Endometrial microvascular endothelial cells (primary cell): ENCODE data around the genes UQCC5 and ITIH3.

GRCh38 chr3:52530729-52531467 is 2.8 kb downstream of the NT5DC2 start:
- RAMPAGE, long total RNA: no peak

DNA sequence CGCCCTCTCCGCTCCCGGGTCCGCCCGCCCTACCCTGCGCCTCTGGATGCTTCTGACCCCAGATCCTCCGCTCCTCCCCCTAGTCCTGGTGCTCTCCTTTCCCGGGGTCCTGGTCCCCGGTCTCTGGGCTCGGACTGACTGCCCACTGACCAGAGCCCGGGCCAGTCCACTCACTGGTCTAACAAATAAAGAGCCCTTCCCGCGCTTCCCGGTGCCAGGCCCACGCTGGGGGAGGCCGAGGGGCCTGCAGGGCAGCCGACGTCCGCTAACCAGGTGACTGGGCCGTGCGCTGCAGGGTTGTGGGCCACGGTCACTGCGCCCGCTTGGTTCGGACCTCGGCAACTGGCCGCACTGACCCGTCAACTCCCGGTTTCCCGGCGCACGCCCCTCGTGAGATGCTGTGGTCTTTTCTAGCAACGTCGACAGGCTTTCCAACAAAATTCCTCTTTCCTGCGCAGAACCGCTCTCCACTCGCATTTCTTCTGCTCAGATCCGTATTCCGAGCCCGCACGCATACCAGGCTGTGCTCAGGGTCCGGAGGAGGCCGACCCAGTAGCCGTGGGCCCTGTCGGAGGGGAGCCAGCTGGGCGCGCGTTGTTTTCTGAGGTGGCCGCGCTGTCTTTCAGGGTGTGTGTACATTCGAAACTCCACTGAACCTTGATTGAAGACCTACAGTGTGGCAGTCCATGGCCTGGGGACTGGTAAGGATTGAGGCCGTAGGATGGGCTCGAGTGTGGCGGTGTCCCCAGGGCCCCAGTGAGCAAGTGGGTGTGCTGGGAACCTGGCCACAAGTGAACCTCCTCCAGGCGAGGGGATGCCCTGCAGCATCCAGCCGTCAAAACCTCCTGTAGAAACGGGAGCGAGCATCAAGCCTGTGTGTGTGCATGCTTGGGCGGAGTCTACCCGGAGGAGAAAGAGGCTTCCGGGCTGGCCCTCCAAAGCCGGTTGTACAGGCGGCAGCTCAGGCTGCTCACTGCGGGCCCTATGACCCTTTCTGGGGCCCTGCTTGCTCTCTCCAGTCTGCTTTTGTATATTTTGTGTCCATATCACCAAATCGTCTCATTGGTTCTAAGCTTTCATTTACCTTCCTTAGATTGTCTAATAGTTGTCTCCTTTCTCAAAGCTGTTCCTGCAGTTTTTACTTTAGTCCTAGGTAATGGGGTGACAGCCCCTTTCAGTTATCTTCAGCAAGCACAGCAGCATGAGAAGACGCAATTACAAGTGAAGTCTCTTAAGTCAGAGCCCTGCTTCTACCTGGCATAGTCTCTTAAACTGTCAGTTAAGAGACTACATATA is 968 bp upstream of the NT5DC2 start:
- RAMPAGE, long total RNA: no peak

GRCh38 chr3:52536259-52536865 is at the start of gene UQCC5:
TSS of gene UQCC5 (plus strand) at chr3:52536605.
- RAMPAGE, long total RNA: start-site peak on the plus strand at chr3:52536602-52536745, 492 and 31 reads in 2 replicates

GRCh38 chr3:52609180-52610117 is 73.0 kb downstream of the UQCC5 start:
- RAMPAGE, long total RNA: no peak

- RAMPAGE, long total RNA: no peak
These were observed 7.3 kb downstream of the NEK4 start for GRCh38 chr3:52763472-52763897.

- RAMPAGE, long total RNA: no peak
These were observed 832 bp downstream of the NEK4 start for GRCh38 chr3:52769760-52770455.

GRCh38 chr3:52794463-52794989 is at the start of gene ITIH3:
TSS of gene ITIH3 (plus strand) at chr3:52794796.
- RAMPAGE, long total RNA: no peak

GRCh38 chr3:52801895-52802399 is 7.4 kb downstream of the ITIH3 start:
- RAMPAGE, long total RNA: no peak

- RAMPAGE, long total RNA: no peak
These were observed 17.9 kb downstream of the ITIH3 start for GRCh38 chr3:52812211-52813180.

GRCh38 chr3:53132279-53132825 is 2.1 kb upstream of the RFT1 start:
- RAMPAGE, long total RNA: no peak

- RAMPAGE, long total RNA: no peak
These were observed 10.7 kb upstream of the RFT1 start for GRCh38 chr3:53140821-53141357.

- RAMPAGE, long total RNA: no peak
These were observed 1.2 kb downstream of the PRKCD start for GRCh38 chr3:53162153-53162691.

- RAMPAGE, long total RNA: no peak
These were observed 32.4 kb downstream of the PRKCD start for GRCh38 chr3:53193337-53193944.

GRCh38 chr3:53230241-53230753 is 25.5 kb downstream of the TKT start:
- RAMPAGE, long total RNA: no peak

DNA sequence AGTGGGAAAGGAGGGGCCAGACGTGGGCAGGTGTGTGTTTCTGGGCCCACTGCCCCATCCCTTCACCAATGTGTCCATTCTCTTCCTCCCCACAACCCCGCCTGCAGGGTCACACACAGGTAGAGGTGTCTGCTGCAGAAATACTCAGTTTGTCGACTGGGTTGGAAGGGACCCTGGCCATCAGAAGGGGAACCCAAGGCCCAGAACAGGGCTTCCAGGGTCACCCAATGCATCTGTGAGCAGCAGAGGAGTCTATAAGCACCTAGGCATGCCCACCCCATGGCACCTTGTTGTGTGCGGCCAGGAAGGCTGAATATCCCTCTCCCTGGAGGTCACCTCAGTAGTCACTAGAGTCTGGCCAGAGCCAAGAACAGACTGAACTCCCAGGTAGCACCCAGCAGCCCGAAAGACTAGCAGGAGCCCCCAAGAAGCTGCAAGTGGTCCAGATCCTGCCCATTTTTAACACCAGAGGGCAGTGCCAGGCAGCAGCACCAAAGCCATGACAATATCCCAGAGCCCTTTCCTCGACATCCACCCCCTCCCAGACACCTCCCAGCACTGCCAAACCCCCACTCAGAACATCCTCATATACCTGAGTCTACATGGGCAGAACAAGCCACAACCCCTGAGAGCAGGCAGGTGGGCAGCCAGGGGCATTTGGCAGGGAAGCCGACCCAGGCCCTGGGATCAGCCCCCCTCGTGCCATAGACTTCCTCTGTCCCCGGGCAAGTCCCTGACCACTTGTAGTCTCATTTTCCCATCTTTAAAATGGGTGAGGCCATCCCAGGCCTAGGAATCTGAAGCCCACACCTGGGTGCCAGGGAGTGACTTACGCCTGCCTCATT is 23.8 kb downstream of the TKT start:
- RAMPAGE, long total RNA: no peak

GRCh38 chr3:53235880-53236619 is 19.8 kb downstream of the TKT start:
- RAMPAGE, long total RNA: no peak

GRCh38 chr3:53371191-53371464 is 23.8 kb upstream of the DCP1A start:
- RAMPAGE, long total RNA: no peak

- RAMPAGE, long total RNA: no peak
These were observed 1.2 kb downstream of the CACNA1D start for GRCh38 chr3:53495482-53496128.

DNA sequence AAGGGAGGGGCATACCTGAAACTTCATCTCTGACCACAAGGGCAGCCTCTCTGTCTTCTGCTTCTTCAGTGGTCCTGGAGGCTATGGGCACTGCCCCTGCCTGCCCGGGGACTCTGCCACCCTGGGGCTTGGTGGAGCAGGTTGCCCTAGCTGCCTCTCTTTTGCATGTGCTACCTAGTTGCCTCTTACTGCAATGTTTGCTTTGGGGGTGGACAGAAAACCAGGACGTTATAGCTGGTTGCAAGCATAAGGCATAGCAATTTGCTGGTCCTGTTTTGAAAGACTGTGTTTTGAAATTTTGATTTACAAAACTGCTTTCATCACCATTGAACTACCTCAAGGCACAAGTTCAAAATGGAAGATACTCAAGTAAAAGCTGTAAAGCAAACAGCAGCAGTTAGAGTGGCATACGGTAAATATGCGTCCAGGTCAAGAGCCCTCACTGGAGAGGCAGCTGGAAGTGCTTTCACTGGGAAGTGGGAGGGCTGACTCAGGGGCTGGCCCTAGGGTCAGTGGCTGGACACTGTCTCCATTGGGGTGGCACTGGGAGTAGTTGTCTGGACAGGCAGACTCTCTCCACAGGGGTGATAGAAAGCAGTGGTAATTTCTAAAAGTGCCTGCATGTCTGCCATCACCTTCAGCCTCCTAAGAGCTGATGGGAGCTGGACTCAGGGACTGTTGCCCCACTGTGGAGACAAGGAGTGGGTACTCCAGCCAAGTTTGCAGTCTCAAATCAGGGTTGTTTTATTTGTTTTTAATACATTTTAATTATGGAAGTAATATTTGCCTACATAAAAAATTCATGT is 138.1 kb downstream of the CHDH start:
- RAMPAGE, long total RNA: no peak

DNA sequence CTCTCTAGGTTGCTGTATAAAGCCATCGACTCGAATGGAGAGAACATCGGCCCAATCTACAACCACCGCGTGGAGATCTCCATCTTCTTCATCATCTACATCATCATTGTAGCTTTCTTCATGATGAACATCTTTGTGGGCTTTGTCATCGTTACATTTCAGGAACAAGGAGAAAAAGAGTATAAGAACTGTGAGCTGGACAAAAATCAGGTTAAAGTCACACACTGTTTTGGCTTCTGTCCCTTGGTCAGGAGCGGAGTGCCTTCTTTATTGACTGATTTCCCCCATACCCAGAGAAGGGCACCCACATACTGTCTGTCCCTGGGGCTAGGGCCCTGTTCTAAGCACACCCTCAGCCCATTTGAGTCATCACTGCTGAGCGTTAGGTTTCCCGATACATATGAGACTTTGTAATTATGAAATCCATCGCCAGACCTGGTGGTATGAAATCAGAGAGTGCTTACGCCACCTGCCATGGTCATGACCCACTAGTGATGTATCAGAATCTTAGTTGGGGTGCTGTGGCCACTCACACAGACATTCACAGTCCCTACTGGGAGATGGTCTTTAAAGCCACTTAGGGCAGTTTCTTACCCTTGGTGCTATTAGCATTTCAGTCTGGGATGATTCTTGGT is 96.8 kb downstream of the CHDH start:
- RAMPAGE, long total RNA: no peak